Hepatocyte (in vitro differentiated cells and primary cell): ENCODE results near the gene TXLNB.

- RAMPAGE, long total RNA = no peak
- RRBS = no CpG with 5 or more reads among the region's 1 CpG
Measured at GRCh38 chr6:137762460-137762941, 104.6 kb upstream of the TNFAIP3 start.

DNA sequence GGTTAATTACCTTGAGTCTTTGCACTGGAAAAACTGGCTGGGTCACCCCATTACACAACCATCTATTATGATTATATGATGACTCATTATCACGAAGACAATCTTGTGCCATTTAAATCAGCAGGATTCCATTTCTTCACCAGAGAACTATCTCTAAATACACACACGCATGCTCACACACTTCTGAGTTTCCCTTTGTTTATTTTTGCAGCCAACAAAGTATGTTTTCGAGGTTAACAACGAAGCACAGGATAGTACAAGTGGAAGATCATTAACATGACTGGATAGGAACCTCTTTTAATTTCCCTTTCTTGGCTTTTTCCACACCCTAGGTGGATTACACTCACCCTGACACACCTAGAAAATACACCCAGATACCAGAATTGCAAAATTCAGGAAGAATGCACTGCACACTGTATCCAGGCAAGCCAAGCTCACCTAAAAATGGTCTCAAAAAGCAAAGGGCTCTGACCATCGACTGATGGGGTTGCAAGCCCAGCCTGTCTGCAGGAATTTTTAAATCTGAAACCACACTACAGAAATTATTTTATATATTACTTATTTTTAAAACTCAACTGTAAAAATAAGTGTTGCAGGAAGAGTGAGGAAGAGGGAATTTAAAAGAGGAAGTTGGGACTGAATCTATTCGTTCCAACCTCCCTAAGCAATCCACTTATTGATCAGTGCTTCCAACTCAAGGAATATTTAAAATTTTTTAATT is 18.7 kb downstream of the PERP start:
- RAMPAGE, long total RNA = no peak
- RRBS = no CpG with 5 or more reads among the region's 6 CpGs

DNA sequence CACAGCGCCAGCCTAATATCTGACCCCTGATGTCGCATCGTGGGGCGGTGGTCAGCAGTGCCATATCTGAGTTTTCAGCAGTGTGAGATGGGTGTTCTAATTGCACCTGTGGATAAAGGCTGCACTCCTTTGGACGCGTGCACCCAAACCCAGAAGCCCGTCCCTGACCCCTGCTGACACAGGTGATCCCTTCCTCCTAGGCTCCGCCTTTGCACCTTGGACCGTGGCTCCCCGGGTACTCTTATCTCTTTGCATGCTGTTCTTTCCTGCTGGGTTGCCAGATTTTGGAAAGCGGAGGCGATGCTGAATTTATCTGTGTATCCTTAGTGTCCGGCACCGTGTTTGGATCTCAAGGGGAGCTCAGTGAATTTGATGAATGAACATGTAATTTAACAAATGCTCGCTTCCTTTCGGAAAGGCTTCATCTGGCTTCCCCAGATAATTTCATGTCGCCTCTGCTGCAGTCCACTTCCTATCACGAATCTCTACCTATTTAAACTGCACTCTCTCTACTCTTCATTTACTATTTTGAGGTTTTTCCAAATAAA is 579 bp upstream of the PERP start:
- RAMPAGE, long total RNA = no peak
- RRBS = 2% methylated on average over 3 of the region's 18 CpGs

- RAMPAGE, long total RNA = no peak
- RRBS = no CpG with 5 or more reads among the region's 37 CpGs
Measured at GRCh38 chr6:138571587-138573010, 72.8 kb upstream of the NHSL1 start.

GRCh38 chr6:138852496-138852985 is 56.7 kb downstream of the ECT2L start:
- RAMPAGE, long total RNA = no peak
- RRBS = no CpG with 5 or more reads among the region's 5 CpGs

DNA sequence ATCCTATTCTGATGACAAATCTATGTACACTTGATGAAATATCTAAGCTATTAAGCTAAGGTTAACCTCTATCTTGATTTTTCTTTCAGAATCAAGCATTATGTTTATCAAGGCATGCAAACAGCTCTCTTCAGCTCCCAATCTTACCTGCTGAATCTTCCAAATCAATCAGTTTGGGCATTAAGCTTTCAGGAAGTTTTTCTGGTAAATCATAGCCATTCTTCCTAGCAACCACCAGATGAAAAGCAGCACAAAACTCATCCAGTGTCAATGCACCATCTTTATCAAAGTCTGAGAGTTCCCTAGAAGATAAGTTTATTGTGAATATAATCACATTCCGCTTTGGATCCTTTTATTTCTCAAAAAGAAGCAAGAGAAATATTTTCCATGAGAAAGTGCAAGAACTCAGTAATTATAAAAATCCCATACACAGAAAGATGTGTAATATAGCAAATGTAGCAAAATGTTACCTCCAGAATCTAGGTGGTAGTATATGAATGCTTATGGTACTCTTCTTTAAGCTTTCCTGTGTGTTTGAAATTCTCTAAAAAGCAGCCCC is 46.8 kb downstream of the REPS1 start:
- RAMPAGE, long total RNA = no peak
- RRBS = no CpG with 5 or more reads among the region's 1 CpG

DNA sequence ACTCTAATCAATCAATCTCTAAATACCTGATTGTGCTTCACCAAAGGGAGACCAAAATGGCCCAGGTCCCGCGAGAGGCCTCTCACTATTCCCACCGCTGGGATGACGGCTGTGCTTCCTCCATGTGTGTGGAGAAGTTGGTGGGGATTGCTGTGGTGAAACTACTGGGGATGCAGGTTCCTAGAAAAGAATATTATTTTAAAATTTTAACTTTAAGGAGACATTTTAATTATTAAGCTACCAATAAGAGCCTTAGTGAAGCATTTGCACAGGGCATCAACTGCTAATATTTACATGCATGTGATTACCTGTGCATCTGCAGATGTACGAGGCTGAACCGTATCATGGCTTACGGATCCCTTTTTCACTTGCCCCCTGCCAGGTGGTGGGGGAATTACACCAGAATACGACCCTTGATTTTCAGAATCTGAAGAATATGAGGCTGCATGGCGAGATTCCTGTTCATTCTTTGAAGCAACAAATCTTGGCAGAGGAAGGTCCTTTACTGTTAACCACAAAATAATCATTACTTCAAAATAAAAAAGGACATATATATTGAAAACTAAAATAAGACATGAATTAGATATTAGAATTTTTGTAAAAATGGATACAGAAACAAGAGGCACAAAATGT is 42.7 kb downstream of the REPS1 start:
- RAMPAGE, long total RNA = no peak
- RRBS = no CpG with 5 or more reads among the region's 9 CpGs

- RAMPAGE, long total RNA = no peak
- RRBS = no CpG with 5 or more reads among the region's 3 CpGs
Measured at GRCh38 chr6:138962520-138963144, 25.4 kb downstream of the REPS1 start.

DNA sequence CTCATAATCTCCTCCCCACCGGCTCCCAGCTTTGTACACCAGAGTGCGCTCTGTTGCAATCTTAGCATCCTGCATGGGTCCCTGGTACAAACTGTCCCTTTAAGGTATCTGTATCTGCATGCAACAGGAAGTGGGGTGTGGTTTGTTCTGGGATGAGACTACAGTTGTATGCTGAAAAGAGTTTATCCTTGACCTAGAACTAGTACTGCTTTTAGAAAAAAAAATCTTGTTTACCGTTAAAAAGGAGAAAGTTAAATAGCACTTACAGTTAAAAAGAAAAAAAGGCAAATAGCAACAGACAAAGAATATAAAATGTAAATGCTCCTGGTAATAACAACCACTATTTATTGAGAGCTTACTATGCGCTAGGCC is 9.9 kb upstream of the HECA start:
- RAMPAGE, long total RNA = no peak
- RRBS = no CpG with 5 or more reads among the region's 4 CpGs

GRCh38 chr6:139161809-139162708 is 27.2 kb downstream of the HECA start:
- RAMPAGE, long total RNA = no peak
- RRBS = no CpG with 5 or more reads among the region's 4 CpGs

GRCh38 chr6:139166821-139167324 is 32.0 kb downstream of the HECA start:
- RAMPAGE, long total RNA = no peak
- RRBS = no CpG with 5 or more reads among the region's 25 CpGs

DNA sequence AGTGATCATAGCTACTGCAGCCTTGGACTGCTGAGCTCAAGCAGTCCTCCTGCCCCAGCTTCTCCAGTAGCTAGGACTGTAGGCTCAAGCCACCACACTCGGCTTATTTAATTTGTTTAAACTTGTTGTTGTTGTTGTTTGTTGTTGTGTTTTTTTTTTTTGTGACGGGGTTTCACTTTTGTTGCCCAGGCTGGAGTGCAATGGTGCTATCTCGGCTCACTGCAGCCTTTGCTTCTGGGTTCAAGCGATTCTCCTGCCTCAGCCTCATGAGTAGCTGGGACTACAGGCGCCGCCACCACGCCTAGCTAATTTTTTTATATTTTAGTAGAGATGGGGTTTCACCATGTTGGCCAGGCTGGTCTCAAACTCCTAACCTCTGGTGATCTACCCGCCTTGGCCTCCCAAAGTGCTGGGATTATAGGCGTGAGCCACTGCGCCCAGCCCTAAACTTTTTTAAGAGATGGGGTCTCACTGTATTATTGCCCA is 36.9 kb downstream of the HECA start:
- RAMPAGE, long total RNA = no peak
- RRBS = no CpG with 5 or more reads among the region's 10 CpGs

- RAMPAGE, long total RNA = no peak
- RRBS = no CpG with 5 or more reads among the region's 2 CpGs
Measured at GRCh38 chr6:139175976-139176214, 41.0 kb downstream of the HECA start.

DNA sequence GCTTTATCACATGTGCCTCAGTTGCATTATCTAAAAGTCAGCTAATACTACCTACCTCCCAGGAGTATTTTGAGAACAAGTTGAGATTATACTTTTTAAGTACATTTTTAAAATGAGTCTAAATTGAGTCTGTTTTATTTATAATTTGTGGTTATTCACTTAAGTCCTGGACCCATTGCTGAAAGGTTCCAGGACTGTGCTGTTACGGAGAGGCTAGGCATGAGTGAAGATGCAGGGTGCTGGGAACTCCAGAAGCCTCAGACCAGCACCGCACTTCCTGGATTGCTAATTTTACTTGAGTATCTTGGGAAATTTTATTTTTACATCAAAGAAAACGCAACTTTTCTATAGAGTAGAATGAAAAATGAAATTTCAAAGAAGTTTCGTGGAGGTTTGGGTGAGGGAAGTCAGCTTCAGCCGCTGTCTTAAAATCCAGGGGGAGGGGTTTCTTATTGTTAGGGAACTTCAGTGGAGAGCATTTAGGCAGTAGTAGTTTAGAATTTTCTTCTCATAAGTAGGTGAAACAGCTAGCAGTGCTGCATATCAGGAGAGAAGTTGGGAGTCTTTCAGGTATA is 41.4 kb downstream of the HECA start:
- RAMPAGE, long total RNA = no peak
- RRBS = no CpG with 5 or more reads among the region's 5 CpGs

- RAMPAGE, long total RNA = no peak
- RRBS = no CpG with 5 or more reads among the region's 12 CpGs
Measured at GRCh38 chr6:139291536-139292596, at the start of gene TXLNB. TSS of gene TXLNB (minus strand) at chr6:139291998.

- RAMPAGE, long total RNA = no peak
- RRBS = no CpG with 5 or more reads among the region's 3 CpGs
Measured at GRCh38 chr6:139378736-139379132, 4.3 kb upstream of the CITED2 start.

DNA sequence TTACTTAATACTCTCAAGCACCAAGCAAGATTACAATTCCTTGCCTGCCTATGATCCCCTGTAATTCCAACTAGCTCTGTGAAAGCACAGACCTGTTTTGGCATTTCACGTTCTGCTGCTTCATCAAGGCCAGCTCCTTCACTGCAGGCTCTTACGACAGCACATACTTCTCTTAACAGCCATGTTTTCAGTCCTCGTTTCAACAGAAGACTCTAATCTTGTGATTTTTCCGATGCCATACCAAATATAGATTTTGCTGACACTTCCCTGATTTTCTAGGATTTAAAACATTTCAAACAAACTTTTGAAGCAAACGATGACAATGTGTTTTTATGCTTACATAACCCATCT is 616.4 kb upstream of the CITED2 start:
- RAMPAGE, long total RNA = no peak
- RRBS = no CpG with 5 or more reads among the region's 5 CpGs

DNA sequence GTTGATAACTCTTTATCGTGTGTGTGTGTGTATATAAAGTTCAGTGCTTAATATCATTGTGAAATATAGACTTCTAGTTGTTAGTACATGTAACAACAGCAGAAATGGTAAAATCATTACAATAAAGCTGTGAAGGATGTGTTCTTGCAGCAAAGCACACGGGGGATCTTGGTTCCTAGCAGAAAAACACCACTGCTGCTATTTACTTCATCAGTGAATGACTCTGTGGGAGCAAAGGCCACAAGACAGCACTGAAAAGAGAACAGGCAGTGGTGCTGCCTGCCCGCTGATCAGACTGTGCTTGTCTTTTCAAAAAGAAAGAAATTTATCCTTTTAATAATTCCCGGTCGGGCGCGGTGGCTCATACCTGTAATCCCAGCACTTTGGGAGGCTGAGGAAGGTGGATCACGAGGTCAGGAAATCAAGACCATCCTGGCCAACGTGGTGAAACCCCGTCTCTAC is 689.9 kb upstream of the CITED2 start:
- RAMPAGE, long total RNA = no peak
- RRBS = no CpG with 5 or more reads among the region's 10 CpGs

DNA sequence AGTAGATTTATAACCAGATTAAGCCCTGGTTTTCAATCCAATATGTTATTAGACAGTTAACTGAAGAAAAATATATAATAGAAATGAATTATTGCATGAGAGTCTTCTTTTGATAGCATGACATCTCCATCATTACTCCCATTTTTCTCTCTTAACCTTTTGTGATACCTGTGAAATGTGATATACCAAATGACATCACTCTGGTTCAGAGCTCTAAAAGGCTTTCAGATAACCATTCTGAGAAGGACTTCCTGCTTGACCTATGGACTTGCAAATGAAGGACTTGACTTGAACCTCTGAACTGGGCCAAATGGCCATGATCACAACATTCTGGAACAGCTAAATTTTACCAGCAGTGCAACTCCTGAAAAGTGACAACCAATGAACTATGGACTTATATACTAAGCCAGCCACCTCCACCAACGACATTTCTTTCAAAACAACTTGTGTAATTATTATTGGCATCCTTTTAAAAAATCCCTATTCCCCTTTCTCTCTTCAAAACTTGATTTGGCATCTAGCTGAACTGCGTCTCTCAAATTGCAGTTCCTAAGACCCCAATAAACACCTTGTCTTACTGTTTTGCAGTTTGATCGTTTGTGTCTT is 1085.8 kb upstream of the CITED2 start:
- RAMPAGE, long total RNA = no peak
- RRBS = no CpG with 5 or more reads among the region's 3 CpGs

DNA sequence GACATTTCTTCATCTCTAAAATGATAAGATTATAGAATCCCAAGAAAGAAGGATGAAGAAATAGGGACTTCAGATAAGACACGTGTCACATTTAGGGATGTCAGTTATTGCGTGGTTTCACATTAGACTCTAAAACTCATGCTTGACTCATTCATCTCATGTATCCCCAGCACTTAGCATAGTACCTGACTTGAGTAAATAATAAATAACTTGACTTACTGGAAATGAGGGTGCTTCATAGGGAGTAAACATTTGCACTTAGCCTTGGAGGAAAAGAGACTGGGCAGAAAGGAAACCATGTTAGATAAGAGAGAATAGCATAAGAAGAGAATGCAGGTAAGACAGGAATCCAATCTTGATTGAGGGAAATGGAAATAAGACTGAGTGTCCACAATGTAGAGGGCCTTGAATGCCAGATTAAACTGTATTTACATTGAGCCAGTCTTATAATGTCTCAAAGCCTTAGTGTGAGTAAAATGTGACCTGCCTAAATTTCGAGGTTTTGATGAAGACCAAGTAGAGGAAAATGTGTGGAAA is 37.3 kb downstream of the VTA1 start:
- RAMPAGE, long total RNA = no peak
- RRBS = no CpG with 5 or more reads among the region's 3 CpGs